ENCODE measurements around the gene EBLN2.

- RRBS, 2 experiments: no CpG with 5 or more reads among the region's 3 CpGs
CAGE:
- cytosol, long polyA minus RNA: no peak
- cytosol, long polyA plus RNA: no peak
- long polyA plus RNA: no peak
- nucleus, long polyA minus RNA: no peak
- nucleus, long polyA plus RNA: no peak
Measured at GRCh38 chr3:72138996-72139238, 354.0 kb upstream of the PROK2 start.

DNA sequence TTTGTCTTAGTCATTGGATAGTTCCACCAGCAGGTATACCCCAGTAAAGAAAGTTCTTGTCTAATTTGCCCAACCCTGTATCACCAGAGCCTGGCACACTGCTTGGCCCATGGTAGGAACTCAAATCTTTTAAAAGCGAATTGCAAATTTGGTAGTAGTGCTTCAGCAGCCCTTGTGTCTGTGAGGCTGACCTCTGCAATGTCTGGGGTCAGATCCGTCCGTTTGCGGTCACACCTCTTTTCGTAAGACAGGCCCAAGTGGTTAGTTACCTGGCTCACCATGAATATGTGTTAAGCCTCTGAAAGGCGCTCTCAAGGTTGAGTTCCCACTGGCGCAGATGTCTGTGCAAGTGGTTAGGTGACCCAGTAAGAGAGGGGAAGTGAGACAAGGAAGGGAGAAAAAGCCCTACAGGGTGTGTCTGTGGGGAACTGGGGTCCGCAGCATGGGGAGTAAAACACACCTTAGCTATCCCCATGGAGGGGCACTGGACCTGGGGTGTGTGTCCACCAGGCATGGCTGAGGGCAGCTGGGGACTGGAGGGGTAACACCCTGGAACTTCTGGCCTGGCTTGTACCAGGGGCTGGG is 391.5 kb upstream of the PROK2 start:
- RRBS, 2 experiments: no CpG with 5 or more reads among the region's 8 CpGs
CAGE:
- cytosol, long polyA minus RNA: no peak
- cytosol, long polyA plus RNA: no peak
- long polyA plus RNA: no peak
- nucleus, long polyA minus RNA: no peak
- nucleus, long polyA plus RNA: no peak

DNA sequence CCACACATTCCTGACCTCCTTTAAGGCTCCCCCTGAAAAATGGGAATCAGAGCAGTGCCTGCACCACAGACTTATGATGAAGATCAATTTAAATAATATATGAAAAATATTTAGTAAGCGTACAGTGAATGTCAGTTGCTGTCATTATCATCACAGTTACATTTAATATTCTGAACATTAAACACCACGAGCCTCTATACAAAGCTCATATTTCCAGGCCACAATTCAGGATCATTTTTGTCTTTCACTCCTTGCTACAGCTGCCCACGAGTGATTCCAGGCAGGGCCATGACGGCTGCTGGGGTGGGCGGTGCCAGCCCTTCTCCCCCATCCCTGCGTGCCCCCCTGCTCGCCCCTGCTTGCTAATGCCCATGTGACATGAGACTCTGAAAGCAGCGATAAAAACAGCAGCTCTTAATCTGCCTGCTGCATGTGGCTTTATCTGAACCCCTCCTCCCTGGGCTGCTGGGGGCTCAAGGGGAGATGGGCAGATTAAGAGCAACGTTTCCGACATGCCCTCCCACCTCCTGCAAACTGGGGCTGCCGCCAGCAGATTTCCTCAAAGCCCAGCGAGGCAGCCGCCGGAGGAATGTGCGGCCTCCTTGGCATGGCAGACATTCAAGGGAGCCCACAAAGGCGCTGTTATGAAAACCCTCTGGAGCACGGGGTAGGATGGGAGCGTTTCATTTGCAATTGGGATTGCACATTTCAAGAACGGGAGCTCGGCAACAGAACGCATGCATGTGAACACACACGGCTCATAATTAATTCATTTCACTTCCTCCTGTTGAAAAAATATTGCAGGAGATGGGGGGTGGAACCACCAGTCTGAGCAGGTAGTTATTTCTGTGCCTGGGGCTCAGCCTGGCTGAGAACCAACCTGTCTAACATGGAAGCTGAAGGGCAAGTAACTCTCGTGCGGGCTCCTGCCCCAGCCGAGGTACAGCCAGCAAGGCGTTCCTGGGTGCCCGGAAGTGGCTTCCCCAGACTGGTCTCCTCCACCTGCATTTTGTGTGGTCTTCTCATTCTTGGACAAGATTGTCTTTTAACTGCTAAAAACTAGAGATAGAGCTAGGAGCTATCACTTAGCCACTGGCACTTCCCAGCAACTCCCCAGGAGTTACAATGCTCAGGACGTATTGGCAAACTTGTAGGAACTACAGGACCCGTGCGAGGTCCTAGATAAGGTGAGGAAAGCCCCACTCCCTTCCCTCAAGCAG is 504.2 kb upstream of the PROK2 start:
- RRBS, 2 experiments: no CpG with 5 or more reads among the region's 30 CpGs
CAGE:
- cytosol, long polyA minus RNA: no peak
- cytosol, long polyA plus RNA: no peak
- long polyA plus RNA: no peak
- nucleus, long polyA minus RNA: no peak
- nucleus, long polyA plus RNA: no peak

DNA sequence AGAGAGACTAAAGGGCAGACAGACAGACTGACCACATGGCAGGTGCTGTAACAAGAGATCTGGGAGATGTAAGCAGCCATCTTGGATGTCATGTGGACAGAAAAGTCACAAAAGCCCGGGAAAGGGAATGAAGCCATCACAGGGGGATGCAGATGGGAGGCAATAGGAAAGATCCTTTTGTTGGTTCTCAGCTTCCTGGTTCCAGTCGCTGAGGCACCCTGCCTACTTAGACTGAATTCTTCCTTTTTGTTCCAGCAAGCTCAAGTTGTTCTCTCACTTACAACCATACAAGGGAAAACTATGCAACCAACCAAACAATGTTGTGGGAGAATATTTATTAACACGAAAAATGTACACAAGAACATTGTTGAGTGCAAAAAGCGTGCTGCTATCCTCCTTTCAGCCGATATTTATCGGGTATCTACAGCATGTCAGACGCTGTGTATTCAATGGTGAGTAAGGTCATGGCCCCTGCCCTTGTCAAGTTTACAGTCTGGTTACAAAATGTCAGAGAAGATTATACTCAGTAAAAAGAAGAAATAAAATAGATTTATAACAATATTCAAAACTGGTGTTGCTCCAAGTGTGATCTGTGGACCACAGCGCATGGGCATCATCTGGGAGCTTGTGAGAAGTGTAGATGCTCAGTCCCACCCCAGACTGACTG is 511.8 kb upstream of the PROK2 start:
- RRBS, 2 experiments: no CpG with 5 or more reads among the region's 8 CpGs
CAGE:
- cytosol, long polyA minus RNA: no peak
- cytosol, long polyA plus RNA: no peak
- long polyA plus RNA: no peak
- nucleus, long polyA minus RNA: no peak
- nucleus, long polyA plus RNA: no peak

DNA sequence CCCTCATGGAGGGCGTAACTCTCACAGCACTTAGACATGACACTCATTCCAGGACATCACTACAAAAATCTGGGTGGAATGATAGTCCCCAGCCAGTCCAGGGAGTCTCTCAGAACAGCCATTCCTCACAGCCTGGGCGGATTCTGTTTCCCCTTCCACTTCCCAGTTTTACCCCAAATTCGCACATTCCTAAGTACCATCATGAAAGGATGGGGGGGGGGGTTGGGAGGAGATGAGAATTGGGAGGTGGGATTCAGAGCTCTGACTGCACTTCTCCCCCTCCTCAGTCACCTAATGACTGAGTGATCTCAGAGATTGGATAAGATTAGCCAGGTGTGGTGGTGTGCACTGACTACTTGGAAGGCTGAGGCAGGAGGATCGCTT is 355.7 kb downstream of the SHQ1 start:
- RRBS, 2 experiments: no CpG with 5 or more reads among the region's 4 CpGs
CAGE:
- cytosol, long polyA minus RNA: no peak
- cytosol, long polyA plus RNA: no peak
- long polyA plus RNA: no peak
- nucleus, long polyA minus RNA: no peak
- nucleus, long polyA plus RNA: no peak

DNA sequence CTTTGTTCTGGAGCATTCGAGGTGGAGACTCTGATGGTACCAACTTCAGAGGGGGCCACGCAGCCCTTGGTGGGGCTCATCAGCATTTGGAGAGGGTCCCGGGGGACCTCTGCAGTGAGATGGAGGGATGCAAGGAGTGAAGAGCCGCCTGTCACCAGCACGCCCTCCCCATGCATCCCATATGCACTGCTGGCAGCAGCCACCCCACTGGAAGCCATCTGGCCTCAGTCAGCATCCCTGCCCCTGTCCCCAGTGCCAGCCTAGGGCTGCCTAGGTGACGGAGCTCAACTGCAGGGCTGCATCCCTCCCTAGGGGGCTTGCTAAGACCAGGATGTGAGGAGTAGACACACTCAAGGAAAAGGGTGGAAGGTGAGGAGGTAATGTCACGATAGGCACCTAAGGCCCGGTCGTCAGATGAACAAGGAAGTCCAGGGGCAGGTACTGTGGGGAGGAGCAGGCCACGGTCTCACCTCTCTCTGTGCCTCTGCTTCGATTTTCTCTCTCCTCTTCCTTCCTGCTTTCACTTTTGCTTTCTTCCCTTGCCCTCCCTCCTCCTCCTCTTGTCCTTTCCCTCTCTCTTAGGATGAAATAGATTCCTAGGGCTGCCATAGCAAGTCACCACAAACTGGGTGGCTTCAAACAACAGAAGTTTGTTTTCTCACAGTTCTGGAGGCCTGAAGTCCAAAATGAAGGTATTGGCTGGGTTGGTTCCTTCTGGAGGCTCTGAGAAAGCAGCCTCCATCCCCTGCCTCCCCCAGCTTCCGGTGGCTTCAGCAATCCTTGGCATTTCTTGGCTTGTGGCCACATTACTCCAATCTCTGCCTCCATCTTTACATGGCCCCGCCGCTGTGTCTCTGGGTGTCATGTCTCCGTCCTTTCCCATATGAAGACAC is 298.4 kb downstream of the SHQ1 start:
- RRBS, 2 experiments: no CpG with 5 or more reads among the region's 15 CpGs
CAGE:
- cytosol, long polyA minus RNA: no peak
- cytosol, long polyA plus RNA: no peak
- long polyA plus RNA: no peak
- nucleus, long polyA minus RNA: no peak
- nucleus, long polyA plus RNA: no peak

DNA sequence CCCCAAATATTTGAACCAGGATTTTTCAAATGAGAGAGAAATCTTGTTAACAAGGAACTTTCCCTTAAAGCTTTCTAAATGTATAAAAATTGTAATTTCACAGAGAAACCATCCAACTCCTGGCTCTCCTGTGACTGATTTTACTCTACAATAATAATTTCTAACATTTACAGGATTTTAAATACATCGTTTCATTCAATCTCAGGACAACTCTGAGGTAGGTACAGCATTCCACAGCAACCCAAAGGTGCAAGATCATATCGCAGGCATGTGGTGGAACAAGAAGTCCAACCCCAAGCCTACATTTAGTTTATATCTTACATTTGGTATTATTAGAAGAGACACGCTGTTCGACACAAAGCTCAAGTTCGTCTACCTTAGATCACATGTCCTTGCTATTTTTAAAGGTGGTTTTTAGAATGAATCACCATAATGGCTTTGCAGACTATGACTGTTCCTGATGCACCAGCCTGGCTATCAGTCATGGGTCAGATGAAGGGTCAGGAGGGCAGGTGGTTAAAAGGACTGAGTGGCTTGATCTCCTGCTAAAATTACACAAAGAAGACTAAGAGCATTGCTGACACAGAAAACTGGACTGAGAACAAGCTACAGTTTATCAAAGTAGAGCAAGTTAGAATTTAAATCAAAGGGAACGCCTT is 26.2 kb downstream of the SHQ1 start:
- RRBS, 2 experiments: no CpG with 5 or more reads among the region's 6 CpGs
CAGE:
- cytosol, long polyA minus RNA: no peak
- cytosol, long polyA plus RNA: no peak
- long polyA plus RNA: no peak
- nucleus, long polyA minus RNA: no peak
- nucleus, long polyA plus RNA: no peak

GRCh38 chr3:72928748-72929269 is 41.0 kb downstream of the GXYLT2 start:
- RRBS, 2 experiments: 98 to 100% methylated on average over 3 of the region's 41 CpGs
CAGE:
- cytosol, long polyA minus RNA: no peak
- cytosol, long polyA plus RNA: no peak
- long polyA plus RNA: no peak
- nucleus, long polyA minus RNA: no peak
- nucleus, long polyA plus RNA: no peak

DNA sequence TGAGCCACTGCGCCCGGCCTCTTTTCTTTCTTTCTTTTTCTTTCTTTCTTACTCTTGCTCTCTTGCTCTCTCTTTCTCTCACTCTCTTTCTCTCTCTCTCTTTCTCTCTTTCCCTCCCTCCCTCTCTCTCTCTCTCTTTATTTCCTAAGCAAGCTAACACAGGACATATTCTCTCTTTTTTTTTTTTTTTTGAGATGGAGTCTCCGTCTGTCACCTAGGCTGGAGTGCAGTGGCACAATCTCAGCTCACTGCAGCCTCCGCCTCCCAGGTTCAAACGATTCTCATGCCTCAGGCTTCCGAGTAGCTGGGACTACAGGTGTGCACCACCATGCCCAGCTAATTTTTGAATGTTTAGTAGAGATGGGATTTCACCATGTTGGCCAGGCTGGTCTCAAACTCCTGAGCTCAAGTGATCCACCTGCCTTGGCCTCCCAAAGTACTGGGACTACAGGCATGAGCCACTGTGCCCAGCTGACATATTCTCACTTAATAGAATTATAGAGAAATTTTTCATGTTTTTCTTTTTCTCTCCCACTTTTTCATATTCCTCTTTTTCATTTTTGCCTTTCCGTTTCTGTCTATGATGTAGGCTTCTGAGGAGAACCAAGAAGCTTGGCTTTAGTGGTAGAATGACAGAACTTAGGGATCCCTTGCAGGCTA is 17.0 kb upstream of the PPP4R2 start:
- RRBS, 2 experiments: no CpG with 5 or more reads among the region's 7 CpGs
CAGE:
- cytosol, long polyA minus RNA: no peak
- cytosol, long polyA plus RNA: no peak
- long polyA plus RNA: no peak
- nucleus, long polyA minus RNA: no peak
- nucleus, long polyA plus RNA: no peak

DNA sequence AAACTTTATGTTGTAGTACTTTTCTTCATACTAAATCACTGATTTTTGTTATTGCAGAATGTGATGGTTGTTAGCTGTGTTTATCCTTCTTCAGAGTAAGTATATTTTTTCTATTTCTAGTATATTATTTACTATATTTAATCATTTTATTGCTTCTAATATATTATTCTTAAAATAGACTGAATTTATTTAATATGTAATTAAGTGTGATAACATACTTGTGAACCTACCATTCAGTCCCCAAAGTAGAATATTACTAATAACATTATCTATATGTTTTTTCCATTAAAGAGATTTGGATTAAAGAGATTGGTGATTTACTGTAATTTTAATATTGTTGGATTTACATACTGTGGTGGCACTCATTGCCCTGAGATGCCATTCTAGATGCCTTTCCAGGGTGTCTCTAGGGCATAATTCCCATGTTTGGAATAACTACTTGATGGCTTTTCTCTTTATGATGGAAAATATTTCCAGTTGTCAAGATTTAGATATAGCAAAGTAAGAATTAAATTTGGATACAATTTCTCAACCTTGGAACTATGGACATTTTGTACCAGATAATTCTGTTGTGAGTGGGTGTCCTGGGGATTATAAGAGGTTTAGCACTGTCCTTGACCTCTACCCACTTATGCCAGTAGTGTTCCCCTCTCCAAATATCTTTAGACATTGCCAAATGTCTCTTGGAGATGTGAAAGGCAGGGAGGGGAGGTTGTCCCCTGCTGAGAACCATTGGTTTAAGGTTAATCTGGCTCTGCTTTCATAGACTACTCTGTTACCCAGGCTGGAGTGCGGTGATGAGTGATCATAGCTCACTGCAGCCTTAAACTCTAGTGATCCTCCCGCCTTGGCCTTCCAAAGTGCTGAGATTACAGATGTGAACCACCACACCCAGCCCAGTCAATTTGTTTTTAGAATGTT is at the start of gene EBLN2:
Gene EBLN2, plus strand, starts transcription at position 694 of the 921 bp plus-strand sequence.
- RRBS, 2 experiments: no CpG with 5 or more reads among the region's 2 CpGs
CAGE:
- cytosol, long polyA minus RNA: no peak
- cytosol, long polyA plus RNA: no peak
- long polyA plus RNA: no peak
- nucleus, long polyA minus RNA: start-site peak on the plus strand centred at position 121 of the sequence, 89 bp wide, 54 reads; start-site peak on the plus strand centred at position 282 of the sequence, 29 bp wide, 21 reads; start-site peak on the plus strand centred at position 440 of the sequence, 48 bp wide, 21 reads
- nucleus, long polyA plus RNA: no peak

GRCh38 chr3:73405554-73406415 is 219.0 kb downstream of the PDZRN3 start:
- RRBS, 2 experiments: no CpG with 5 or more reads among the region's 5 CpGs
CAGE:
- cytosol, long polyA minus RNA: no peak
- cytosol, long polyA plus RNA: no peak
- long polyA plus RNA: no peak
- nucleus, long polyA minus RNA: no peak
- nucleus, long polyA plus RNA: no peak

- RRBS, 2 experiments: no CpG with 5 or more reads among the region's 6 CpGs
CAGE:
- cytosol, long polyA minus RNA: no peak
- cytosol, long polyA plus RNA: no peak
- long polyA plus RNA: no peak
- nucleus, long polyA minus RNA: no peak
- nucleus, long polyA plus RNA: no peak
Measured at GRCh38 chr3:73516720-73517358, 107.9 kb downstream of the PDZRN3 start.

DNA sequence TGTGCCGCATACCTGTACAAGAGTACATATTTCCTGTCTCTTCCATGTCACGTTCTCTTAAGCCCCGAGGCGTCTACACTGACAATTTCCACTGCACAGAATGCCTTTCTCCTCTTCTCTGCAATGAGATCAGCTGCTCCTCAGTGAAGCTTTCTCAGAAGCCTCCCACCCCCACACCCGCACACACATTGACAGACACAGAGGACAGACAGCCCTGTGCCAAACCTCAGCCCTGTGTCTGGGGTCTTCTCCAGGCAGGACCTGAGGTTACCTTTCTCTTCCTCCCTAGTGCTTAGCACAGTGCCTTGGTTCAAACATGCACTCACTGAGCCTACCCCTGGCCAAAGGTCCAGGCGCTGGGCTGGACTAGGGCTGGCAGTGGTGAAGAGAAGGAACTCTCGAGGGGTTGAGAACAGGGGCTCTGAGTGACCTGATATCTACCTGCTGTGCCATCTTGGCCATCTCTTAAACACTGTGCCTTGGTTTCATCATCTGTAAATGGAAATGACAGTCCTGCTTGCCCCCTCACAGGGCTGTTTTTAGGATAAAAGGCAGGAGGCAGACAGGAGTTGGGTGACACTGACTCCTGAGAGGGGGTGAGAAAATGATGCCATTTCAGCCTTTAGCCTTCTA is 55.2 kb downstream of the PDZRN3 start:
- RRBS, 2 experiments: no CpG with 5 or more reads among the region's 7 CpGs
CAGE:
- cytosol, long polyA minus RNA: no peak
- cytosol, long polyA plus RNA: no peak
- long polyA plus RNA: no peak
- nucleus, long polyA minus RNA: no peak
- nucleus, long polyA plus RNA: no peak

GRCh38 chr3:73591894-73592856 is 32.6 kb downstream of the PDZRN3 start:
- RRBS, 2 experiments: no CpG with 5 or more reads among the region's 7 CpGs
CAGE:
- cytosol, long polyA minus RNA: no peak
- cytosol, long polyA plus RNA: no peak
- long polyA plus RNA: no peak
- nucleus, long polyA minus RNA: no peak
- nucleus, long polyA plus RNA: no peak

DNA sequence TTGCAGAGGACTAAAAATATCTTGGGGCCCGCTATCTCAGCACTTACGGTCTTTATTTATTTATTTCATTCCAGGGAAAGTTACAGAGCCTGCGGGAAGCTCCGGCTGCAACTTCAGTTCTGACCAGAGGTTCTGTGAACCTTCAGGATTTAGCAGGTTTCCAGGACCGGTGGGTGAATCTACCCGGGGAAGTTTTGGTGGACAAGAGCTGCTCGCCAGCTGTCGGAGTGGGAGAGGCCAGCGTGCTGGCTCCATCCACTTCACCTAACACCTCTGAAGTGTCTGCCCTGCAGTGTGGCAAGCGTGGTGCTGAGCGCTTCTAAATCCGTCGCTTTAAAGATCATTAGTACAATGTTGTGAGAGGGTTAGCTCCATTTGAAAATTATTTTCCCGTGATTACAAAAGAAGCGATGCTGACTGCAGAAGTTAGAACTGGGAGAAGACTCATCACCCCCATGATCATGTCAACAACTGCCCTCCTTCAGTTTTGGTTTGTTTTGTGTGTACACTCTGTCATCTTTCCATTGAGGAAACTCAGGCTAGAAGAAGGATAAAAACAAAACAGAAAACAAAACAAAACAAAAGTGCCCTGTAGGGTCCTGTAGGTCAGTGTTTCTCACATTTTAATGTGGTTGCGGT is 716 bp upstream of the PDZRN3 start:
- RRBS, 2 experiments: 0% methylated on average over 1 of the region's 16 CpGs; no CpG with 5 or more reads in 1 of the 2 experiments
CAGE:
- cytosol, long polyA minus RNA: no peak
- cytosol, long polyA plus RNA: no peak
- long polyA plus RNA: no peak
- nucleus, long polyA minus RNA: no peak
- nucleus, long polyA plus RNA: no peak

- RRBS, 2 experiments: no CpG with 5 or more reads among the region's 4 CpGs
CAGE:
- cytosol, long polyA minus RNA: no peak
- cytosol, long polyA plus RNA: no peak
- long polyA plus RNA: no peak
- nucleus, long polyA minus RNA: no peak
- nucleus, long polyA plus RNA: no peak
Measured at GRCh38 chr3:74018473-74018982, 393.8 kb upstream of the PDZRN3 start.

DNA sequence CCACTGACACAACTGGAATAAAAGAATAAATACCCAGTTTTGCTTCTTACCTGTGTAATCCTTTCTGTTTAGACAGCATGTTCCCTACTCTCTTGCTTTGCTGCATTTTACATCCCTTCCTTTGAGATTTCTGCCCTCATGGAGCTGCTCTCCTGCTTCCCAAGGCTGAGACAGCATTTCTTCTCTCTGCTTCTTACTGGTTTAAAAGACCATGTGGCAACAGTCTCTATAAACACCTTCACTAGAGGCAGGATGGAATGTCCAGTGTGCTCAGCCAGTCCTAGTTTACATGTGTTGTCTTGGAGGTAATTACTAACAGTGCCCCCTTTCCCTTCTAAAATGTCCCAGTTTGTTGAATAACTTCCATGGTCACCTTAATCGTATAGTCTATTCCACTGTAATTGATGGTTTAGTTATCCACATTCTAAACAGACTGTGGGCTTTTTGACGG is 262.3 kb downstream of the CNTN3 start:
- RRBS, 2 experiments: no CpG with 5 or more reads among the region's 2 CpGs
CAGE:
- cytosol, long polyA minus RNA: no peak
- cytosol, long polyA plus RNA: no peak
- long polyA plus RNA: no peak
- nucleus, long polyA minus RNA: no peak
- nucleus, long polyA plus RNA: no peak

DNA sequence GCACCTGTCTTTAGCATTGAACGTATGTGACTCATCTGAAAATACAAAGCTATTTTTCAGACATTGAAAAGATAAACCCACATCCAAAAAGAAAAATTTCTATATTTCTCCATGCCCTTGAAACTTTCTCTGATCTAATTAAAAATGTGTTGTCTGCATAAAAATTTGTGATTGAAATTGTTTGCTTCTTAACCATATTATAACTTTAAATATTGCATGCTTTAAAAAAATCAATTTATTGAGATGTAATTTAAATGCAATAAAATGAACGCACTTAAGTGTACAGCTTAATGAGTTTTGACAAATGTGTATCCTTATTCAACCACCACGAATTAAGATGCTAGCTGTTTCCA is 100.6 kb upstream of the CNTN3 start:
- RRBS, 2 experiments: no CpG with 5 or more reads among the region's 3 CpGs
CAGE:
- cytosol, long polyA minus RNA: no peak
- cytosol, long polyA plus RNA: no peak
- long polyA plus RNA: no peak
- nucleus, long polyA minus RNA: no peak
- nucleus, long polyA plus RNA: no peak

- RRBS, 2 experiments: no CpG with 5 or more reads among the region's 56 CpGs
CAGE:
- cytosol, long polyA minus RNA: no peak
- cytosol, long polyA plus RNA: no peak
- long polyA plus RNA: no peak
- nucleus, long polyA minus RNA: no peak
- nucleus, long polyA plus RNA: no peak
Measured at GRCh38 chr3:75434707-75435232, 229.4 kb upstream of the FRG2C start.

GRCh38 chr3:75453136-75453866 is 210.8 kb upstream of the FRG2C start:
- RRBS, 2 experiments: no CpG with 5 or more reads among the region's 15 CpGs
CAGE:
- cytosol, long polyA minus RNA: no peak
- cytosol, long polyA plus RNA: no peak
- long polyA plus RNA: no peak
- nucleus, long polyA minus RNA: no peak
- nucleus, long polyA plus RNA: no peak